A375 (cell line): ENCODE measurements around a stretch of chr7.

DNA sequence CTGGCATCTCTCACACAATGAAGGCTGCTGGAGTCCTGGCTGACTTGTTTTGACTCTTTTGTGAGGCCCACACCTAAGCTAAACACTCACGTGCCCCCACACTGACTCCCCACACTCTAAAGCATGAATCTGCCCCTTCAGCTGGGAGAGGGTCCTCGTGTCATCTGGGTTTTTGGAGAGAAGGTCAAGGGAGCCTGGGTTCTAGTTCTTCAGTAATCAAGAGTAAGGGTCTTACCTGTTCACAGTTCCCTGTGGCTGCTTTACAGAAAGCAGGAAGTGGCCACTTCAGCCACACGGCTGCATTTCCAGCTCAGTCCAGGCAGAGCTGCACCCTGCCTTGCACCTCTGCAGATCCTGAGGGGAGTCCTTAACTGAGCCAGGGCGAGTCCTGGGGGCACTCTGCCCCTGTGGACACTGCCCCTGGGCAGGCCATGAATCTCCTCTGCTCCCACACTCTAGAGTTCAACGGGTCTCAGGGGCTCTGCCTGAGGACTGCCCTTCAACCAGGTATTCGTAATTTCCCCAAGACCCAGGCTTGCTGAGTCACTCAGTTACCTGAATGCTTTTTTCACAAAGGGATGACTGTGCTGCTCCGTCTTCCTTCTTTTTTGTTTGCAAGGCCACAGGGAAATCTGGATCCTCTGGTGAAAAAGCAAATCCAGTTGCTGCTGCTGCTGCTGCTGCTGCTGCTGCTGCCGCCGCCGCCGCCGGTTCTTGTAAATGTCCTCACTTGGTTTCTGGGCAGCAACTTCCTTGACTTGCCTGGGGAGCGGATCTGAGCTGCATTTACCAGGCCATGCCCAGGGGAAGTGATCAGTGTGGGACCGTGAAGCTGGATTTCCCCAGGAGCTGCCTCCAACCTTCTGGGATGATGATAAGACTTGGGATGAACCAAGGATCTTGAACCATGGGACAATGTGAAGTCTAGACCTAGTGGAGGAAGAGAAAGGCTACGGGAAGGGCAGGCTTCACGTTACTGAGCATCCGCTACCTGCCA is 157.3 kb upstream of the FAM20C start:
- RAMPAGE, long total RNA, result no peak

GRCh38 chr7:84034-84574 is 108.3 kb upstream of the FAM20C start:
- RAMPAGE, long total RNA, result no peak

DNA sequence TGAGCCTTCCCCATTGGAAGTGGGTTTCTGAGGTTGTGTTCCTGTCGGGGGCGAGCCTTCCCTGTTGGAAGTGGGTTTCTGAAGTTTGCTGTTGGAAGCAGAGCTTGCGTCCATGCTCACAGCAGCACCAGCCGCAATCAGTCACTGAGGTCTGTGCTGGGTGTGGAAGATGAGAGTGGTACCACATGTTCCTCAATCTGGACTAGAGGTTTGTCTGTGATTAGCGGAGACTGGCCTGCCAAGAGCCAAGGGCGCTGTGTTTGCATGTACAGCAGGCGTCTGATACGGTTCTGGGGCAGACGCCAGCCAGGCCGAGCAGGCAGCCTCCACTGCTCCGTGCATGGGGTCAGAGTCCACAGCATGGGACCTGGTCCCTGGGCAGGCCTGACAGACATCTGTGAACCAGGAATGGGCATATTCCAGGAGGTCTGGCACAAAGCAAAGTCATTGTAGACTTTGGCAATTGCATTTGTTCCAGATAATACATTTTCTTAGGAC is 50.2 kb upstream of the FAM20C start:
- RAMPAGE, long total RNA, result no peak

DNA sequence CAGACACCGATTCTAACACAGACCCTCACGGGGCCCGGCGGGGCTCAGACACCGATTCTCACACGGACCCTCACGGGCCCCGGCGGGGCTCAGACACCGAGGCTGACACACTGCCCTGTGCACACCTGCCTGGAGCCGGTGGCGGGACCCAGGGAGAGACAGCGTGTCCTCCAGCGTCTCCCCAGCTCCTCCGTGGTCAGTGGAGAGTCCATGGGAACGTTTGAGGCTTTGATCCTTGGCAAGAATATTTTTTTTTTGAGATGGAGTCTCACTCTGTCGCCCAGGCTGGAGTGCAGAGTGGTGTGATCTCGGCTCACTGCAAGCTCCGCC is 32.5 kb upstream of the FAM20C start:
- RAMPAGE, long total RNA, result no peak

- RAMPAGE, long total RNA, result no peak
Measured at GRCh38 chr7:230127-230647, 37.8 kb downstream of the FAM20C start.

- RAMPAGE, long total RNA, result no peak
Measured at GRCh38 chr7:284607-285597, 5.1 kb upstream of the FOXL3 start.

DNA sequence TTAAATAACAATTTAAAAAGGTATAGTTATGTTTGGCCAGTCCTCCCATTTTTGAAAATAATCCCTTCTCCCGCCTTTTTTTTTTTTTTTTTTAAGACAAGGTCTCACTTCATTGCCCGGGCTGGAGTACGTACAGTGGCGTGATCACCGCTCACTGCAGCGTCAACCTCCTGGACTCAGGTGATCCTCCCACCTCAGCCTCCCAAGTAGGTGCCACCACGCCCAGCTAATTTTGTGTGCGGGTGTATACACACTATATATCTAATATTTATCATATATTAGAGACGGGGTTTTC is 16.3 kb downstream of the FOXL3 start:
- RAMPAGE, long total RNA, result no peak

DNA sequence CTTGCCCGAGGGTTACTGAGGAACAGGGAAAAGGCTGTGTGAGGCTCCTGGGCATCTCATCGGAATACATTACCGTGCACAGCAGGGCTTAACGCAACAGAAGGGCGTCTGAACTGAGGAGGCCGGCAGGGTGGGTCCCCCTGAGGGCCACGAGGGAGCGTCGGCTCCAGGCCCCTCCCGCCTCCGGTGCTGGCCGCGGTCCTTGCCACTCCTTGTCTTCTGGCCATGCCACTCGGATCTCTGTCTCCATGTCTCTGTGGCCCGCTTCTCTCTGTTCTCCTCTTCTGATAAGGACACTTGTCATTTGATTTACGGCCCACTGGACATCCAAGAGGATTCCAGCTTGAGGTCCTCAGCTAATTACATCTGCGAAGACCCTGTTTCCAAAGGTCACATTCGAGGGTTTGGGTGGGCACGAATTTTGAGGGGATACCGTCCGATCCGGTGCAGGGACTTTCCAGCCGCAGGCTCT is 50.7 kb downstream of the FOXL3 start:
- RAMPAGE, long total RNA, result no peak

- RAMPAGE, long total RNA, result no peak
Measured at GRCh38 chr7:357811-358078, 67.8 kb downstream of the FOXL3 start.

GRCh38 chr7:434701-435106 is 84.9 kb downstream of the PDGFA start:
- RAMPAGE, long total RNA, result no peak

DNA sequence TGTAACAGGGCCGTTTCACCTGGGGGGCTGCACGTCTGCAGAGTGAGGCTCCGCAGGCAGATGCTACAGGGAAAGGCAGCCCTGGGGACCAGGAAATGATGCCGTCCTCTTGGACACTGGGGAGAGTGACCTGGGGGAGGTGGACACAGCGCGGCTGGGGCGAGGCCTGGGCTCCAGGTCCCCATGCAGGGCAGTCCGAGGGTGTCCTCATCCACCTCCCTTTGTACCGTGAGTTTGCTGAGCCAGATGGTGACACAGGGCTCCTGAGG is 41.9 kb downstream of the PDGFA start:
- RAMPAGE, long total RNA, result no peak

- RAMPAGE, long total RNA, result no peak
Measured at GRCh38 chr7:517073-517798, 2.4 kb downstream of the PDGFA start.

- RAMPAGE, long total RNA, result no peak
Measured at GRCh38 chr7:522697-523192, 3.1 kb upstream of the PDGFA start.

DNA sequence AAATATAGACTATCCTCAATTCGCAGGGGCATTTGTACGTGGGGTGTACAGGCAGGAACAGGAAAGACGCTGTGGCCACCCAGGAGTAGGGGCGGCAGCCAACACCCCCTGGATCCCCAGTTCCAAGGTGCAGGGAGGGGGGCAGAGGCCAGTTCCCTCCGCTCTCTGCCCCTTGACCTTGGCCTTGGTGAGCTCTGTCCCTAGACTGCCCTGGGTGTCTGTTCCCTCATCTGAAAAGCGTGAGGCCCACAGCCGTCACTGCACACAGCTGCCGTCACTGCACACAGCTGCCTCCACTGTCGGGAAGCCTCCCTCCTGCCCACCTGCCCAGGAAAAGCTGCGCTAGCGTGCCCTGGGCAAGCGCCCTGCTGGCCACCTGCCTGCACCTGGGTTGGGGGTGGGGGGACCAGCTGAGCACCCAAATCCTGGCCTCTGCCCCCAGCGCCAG is 3.7 kb upstream of the PDGFA start:
- RAMPAGE, long total RNA, result no peak

GRCh38 chr7:540020-540266 is 20.3 kb upstream of the PDGFA start:
- RAMPAGE, long total RNA, result no peak

GRCh38 chr7:561419-562046 is 41.9 kb upstream of the PDGFA start:
- RAMPAGE, long total RNA, result no peak

DNA sequence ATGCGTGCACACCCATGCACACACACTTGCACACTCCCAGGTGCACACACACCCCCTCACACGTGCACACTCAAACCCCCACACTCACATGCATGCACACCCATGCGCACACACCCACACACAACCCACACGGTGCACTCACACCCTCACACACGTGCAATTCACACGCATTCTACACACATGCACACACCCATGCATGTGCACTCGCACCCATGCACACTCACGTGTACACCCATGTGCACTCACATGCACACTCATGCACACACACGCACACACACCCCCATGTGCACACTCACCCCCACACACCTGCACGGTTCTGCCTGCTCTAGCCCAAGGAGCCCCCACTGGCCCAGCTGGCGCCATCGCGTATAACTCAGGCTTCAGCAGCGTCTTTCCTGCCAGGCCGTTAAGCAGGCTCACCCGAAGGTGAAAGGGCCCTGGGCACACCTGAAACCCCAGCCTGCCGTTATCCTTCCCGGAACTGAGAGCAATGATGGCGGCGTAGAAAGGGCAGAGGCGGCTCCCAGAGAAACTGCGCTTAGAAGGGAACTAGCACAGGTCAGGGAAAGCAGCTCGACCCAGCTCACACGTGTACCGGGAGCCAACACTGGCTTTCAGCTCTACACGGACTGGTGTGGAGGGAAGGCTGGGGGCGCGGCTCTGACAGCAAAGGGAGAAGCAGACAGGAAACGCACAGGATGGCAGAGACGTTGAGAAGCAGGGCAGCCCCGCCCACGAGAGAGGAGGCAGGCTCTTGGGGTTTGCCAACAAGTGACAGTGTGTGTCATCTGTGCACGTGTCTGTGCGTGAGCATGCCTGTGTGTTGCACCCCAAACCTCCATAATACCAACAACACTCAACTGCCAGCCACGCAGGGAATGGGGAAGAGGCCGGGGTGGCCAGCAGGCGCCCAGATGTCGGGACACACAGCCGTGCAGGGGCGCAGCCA is 64.2 kb upstream of the PDGFA start:
- RAMPAGE, long total RNA, result no peak

DNA sequence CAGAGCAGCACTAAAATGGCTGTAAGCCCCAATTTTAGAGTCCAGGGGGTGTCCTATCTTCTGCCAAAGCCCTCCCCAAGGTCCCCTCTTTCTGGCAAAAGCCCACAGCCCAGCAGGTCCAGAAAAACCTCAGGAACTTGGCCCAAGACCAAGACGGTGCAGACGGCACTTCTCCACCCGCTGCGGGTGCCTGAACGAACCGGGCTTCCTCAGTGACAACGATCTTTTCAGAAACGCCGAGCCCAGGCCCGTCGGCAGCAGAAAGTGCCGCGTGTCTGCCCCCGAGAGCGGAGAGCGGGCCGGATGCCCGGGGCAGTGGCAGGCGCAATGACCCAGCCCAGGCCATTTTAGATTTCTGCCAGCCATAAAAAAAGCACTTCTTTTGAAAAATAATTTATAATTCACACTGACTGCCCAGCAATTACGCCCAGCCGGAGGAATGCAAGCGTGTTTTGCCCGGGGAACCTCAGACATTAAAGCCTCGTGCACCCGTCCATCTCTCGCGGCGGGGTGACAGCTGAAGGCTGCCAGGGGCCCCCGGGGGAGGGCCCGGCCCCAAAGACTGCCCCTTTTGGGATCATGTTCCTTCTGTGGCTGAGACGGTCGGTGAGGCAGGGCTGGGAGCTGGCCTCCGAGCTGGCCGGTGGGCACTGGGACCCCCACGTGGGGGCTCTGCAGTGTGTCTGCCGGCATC is 71.1 kb upstream of the PDGFA start:
- RAMPAGE, long total RNA, result no peak

- RAMPAGE, long total RNA, result no peak
Measured at GRCh38 chr7:617463-618432, 98.1 kb upstream of the PDGFA start.

GRCh38 chr7:674657-675567 is 51.6 kb upstream of the DNAAF5 start:
- RAMPAGE, long total RNA, result no peak